ENCODE results near the gene STIMATE.

DNA sequence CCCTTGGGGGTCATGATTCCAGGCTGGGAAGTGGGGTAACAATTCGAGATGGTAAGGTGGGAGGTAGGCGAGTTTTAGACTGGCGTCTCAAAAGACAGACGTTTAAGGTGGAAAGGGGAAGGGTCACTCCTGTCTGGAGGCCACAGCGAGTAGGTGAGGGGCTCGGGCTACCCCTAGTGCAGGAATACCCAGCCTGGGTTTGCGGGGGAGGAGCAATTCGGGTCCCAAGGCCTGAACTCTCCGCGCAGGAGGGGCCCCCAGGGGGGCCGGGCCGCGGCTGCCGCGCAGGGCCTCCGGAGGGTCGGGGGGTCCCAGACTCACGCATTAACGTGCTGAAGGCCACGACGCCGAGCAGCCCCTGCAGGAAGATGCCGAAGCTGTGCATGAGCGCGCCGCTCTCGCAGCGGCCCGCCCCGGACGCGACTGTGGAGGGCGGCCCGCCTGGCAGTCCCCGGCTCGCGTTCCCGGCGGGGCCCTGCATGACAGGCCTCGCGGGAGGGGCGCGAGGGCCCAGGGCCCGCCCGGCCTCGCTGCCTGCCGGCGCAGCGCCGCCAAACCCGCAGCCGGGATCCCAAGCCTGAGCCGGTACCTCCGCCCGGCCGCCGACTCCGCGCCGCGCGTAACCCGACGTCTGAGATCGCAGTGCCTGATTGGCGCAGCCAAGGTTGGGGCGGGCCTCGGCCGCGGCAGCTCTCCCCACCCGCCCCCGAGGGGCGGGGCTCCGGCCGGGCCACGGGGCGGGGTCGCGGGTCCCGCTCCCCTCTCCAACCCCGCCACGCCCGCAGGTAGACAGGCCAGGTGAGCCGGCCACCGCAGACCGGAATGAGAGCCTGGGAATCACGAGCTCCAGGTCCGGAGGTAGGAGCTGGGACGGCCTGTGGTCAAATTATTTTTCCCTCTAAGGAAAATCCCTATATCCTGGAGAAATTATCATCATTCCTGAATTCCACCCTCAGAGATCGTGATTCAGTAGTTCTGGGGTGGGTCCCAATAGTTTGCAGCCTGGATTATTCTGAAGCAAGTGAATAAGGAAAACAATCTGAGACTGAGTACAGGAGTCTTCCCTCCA lies at the start of gene STIMATE:
Gene STIMATE (minus strand): TSS at position 579 of the 1,069 bp plus-strand sequence.
- RRBS, result 3% methylated on average over 24 of the region's 90 CpGs

DNA sequence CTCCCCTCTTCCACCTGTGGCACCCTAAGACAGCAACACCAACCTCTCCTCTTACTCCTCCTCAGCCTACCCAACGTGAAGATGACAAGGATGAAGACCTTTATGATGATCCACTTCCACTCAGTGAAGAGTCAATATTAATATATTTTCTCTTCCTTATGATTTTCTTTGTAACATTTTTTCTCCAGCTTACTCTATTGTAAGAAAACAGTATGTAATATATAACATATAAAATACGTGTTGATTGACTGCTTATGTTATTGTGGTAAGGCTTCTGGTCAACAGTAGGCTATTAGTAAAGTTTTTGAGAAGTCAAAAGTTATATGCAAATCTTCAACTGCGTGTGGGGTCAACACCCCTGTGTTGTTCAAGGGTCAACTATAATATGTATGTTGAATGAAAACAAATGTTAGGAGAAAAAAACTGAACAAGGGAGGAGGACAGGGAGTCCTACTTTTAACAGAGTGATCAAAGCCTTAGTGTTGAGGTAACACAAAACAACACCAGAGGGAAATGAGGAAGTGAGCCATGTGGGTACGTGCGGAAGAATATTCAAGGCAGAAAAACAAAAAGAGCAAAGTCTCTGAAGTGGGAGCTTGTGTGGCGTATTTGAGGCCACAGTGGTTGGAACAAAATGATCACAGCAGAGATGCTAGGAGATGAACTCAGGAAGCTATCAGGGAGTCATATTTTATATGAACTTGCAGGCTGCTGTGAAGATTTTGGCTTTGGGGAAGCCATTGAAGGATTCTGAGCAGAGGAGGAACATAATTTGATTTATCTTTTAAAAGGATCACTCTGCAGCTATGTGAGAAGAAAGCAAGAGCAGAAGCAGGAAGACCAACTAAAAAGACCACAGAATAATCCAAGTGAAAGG lies 62.5 kb downstream of the SFMBT1 start:
- RRBS, result no CpG with 5 or more reads among the region's 6 CpGs

DNA sequence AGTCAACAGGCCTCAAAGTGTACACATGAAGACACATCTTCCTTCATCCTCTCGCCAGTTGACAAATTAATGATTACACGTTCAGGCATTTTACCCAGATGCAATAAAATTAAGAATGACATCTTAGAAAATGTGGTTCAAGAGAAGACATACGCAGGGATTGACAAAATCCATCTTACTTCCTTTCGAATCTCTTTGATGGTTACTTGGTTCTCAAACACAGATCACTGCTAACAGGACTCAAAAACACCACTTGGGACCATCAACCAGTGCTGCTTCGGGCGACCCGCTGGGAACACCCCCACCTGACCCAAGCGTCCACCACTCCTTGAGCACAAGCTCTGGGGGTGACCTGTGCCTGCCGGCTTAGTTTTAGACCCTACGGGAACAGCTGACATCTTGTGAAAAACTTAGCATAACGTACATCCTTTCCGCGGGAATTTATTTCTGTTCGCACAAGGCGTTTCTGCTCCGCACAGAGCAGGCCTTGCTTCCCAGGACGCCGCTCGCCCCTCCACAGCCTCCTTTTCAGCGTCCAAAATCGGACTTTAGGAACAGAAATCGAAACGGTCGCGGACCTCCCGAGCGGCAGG lies 1.3 kb downstream of the SFMBT1 start:
- RRBS, result no CpG with 5 or more reads among the region's 27 CpGs

DNA sequence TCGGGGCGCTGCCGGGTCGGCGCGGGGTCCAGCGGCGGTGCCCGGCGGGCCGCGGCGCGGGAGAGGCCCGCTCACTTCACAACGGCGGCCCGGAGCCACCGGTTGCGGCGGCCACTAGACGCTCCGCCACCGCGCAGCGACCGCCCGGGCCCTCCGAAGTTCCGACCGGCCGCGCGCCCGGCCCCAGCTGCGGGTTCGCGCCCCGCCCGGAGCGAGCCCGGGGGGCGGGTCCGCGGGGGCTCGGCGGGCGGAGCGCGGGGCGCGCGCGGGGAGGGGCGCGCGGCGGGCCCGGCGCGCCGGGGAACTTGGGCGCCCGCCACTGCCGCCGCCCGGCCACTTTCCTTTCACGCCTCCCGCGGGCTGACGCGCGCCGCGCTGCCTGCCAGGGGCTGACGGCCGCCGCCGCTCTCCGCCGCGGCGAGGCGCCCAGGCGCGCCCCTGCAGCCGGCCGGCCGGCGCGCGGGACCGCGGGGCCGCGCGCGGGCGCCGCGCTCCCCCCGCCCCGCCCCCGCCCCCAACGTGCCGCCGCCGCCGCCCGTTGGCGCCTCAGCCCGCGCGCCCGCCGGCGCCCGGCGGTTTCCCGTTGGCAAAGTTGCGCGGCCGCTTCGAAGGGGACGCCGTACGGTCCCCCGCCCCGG lies 639 bp downstream of the SFMBT1 start:
- RRBS, result 1% methylated on average over 49 of the region's 129 CpGs

- RRBS, result no CpG with 5 or more reads among the region's 12 CpGs
Measured at GRCh38 chr3:53180299-53181130, 19.5 kb downstream of the PRKCD start.

- RRBS, result 91% methylated on average over 3 of the region's 11 CpGs
Measured at GRCh38 chr3:53181416-53181723, 20.4 kb downstream of the PRKCD start.

- RRBS, result no CpG with 5 or more reads among the region's 11 CpGs
Measured at GRCh38 chr3:53225371-53226214, 30.2 kb downstream of the TKT start.

DNA sequence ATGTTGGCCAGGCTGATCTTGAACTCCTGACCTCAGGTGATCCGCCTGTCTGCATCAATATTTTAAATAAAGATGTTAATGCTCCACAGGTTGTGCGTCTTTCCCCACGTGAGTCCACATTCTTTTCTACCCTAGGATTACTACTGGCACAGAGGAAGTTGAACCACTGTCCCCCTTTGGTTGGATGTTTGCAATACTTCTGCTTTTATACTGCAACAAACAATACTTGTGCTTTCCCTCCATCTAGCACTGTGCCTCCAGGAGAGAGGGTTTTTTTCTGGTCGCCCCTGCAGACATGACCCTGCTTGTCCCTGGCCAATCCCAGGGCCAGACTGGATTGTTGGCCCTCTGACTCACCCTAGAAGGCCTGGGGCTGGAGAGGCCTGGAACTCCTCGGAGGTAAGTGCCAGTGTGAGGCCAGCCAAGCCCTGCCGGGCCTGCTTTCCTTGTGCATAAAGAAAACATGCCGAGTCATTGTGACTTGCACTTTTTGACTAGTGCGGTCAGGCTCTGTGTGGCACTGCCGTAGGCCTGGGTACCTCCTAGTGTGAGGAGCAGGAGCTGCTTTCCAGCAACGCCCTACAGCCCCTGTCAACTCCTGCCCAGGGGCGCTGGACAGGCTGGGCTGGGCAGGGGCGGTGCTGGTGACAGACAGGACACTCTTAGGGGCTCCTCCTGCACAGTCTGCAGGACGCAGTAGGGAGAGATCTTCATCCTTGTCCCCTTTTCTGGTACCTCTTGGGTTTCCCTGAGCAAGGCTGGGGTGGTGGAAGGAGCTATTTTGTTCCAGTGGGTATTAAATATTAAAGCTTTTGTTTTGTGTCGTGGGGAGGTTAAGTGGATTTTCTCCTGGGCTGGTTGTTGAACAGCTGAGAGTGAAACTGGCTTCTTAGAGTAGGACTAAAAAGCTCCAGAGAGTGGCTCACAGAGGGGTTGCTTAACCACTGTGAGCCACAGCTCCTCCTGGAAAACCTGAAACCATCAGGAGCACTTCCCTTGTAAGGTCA lies 14.3 kb upstream of the TKT start:
- RRBS, result no CpG with 5 or more reads among the region's 14 CpGs

DNA sequence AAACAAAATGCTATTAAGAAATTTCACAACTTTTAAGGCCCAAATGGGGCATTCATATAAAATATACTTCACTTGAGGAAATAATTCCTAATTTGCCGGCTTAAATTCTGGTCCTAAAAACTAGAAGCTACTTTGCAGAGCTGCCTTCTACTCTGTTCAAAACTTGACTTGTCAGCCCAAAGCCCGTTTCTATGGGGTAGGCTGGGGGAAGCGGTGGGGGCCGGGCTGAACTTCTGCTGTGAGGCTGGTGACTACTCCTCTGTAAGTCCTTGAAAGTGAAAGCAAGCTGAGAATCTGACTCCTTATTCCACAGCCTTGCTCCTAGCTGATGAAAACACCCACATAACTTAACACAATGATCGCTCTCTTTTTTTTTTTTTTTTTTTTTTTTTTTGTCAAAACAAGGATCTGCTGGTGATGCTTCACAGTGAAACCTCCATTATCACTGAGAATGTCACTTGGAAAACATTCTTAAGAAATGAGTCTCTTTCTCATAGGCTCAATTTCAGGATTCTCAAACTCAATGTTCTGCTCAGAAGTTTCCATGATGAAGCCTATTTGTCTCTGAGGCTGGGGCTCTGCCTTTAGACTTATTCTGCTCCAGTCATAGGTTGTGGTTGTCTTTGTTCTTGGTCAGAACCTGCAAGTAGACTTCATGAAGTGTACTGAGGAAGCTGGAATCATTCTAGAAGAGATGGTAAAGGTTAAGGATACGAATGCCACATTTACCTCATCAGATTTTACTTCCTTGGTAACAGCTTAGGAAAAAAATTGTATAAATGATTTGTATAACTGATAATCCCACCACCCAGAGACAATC lies 31.4 kb upstream of the TKT start:
- RRBS, result no CpG with 5 or more reads among the region's 6 CpGs

- RRBS, result no CpG with 5 or more reads among the region's 1 CpG
Measured at GRCh38 chr3:53477891-53478842, 16.2 kb upstream of the CACNA1D start.

GRCh38 chr3:53679863-53680462 lies 166.3 kb downstream of the CHDH start:
- RRBS, result no CpG with 5 or more reads among the region's 8 CpGs

GRCh38 chr3:53749260-53749894 lies 96.8 kb downstream of the CHDH start:
- RRBS, result no CpG with 5 or more reads among the region's 11 CpGs

DNA sequence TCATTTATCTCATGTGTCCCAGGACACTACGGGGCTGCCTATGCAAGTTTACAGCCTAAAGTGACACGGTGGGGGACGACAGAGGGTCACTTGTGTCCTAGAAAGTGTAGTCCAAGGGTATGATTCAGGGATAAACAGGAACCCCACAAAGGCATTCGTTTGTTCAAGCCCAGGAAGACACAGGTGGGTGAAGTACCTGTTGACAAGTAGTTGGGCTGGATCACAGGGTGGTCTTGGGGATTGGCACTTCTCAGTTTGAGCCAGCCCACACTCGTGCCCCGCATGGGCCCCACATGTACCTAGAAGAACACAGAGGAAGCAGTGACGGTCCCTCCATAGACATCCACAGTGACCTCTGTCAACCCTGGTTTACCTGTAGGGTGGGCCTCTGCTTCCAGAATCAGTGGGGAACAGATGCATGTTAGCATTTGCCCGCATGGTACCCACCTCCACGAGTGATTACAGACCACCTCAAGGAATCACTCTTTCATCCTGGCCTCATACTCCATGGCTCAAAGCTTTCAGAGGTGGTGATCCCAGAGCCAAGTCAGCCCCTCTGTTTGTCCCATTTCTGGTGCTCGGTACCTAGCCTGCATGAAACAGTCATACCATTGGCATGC lies 27.4 kb downstream of the CHDH start:
- RRBS, result no CpG with 5 or more reads among the region's 10 CpGs

DNA sequence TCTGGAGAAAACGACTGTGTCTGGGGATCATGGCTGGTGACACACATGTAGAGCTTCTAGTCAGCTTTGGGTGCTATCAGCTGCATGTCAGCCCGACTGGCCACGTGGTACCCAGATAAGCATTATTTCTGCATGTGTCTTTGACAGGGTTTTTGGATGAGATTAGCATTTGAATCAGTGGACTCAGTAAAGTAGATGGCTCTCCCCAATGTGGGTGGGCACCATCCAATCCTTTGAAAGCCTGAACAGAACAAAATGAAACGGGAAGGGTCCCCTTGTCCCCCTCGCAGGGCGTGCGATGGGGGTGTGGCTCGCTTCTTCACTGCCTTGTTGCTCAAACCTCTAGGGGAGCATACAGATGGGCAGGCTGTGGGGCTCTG lies 80.6 kb downstream of the CACNA2D3 start:
- RRBS, result no CpG with 5 or more reads among the region's 8 CpGs

- RRBS, result no CpG with 5 or more reads among the region's 8 CpGs
Measured at GRCh38 chr3:54836814-54837490, 90.9 kb downstream of the LRTM1 start.

GRCh38 chr3:55555785-55557121 lies 69.1 kb upstream of the WNT5A start:
- RRBS, result no CpG with 5 or more reads among the region's 12 CpGs

DNA sequence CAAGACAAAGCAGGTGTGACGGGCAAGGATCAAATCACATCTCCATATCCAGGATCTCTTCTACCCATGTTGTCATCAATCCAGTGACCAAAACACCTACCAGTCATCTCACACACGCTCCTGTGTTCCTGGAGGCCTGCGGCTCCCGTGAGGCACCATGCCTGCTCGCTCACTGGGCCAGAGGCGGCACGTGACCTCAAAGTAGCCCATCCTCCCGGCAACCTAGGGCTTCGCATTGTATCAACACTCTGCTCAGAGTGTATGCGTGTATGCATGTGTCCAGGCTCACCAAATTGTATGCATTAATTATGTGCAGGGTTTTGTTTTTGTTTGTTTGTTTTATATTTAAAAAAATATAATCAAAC lies 59.3 kb downstream of the ERC2 start:
- RRBS, result no CpG with 5 or more reads among the region's 10 CpGs

DNA sequence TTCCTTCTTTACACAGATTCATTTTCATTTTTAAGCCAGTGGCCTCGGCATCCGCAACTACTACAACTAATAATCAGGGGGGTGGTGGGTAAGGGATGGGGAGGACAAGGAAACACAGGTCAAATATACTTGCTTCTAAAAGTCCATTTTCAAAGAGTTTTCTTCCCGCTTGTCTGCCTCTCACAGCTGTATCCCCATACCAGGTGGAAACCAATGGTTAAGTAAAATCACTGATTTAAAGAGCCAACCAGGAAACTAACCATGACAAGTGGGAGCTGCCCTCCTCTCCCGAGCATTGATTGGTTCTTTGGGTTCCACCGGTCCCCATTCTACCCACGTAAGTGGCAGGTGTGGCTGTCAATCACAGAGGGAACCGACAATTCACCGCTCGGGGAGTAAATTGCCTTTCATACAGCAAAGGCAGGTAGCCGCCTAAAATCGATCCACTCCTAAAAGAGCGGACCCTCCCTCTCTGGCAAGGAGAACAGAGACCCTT lies 1.3 kb downstream of the ERC2 start:
- RRBS, result no CpG with 5 or more reads among the region's 12 CpGs

DNA sequence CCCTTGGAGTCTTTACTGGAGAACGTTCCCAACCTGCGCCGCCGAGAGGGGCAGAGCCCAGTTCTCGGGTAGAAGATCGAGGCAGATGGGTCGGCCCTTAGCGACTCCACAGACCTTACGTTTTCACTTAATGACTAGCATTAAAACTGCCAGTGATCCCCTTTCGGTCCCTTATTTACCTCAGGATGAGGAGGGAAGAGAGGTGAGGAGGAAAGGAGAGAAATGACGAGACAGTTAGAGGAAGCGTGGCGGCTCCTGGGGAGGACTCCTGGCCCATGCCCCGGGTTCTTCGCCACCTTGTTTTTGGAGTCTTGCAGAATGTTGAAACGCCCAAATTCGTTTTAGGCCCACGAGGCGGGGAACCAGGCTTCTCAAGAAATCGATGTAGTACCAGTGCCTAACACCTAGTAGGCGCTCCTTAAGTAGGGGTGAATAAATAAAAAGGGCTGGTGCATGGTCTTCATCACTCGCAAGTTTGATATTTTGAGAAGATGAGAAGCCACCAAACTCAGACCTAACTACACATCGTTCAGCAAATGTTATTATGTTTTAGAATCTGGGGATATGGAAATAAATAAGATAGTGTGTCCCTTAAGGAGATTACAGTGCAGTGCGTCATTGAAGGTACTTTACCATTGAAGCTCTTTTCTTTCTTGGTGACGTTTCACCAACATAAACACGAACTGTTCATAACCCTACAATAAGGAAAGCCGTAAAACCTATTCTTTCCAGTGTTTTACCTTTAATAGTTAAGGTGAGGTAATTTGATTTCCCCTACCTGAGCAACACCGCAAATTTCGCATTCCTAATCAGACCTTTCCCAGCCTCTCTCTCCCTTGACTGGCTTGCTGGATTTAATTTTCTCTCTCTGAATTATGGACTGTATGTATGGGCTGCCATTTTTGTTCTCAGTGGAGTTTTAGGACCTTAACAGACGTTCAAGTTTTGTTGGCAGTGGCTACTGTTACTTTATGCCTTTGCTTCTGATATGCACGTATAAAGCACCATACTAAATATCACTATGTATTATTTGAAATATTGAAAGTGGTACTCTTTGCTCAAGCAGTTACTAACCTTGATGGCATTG lies 702 bp downstream of the CCDC66 start:
- RRBS, result no CpG with 5 or more reads among the region's 31 CpGs